Cardiac muscle cell (in vitro differentiated cells and primary cell): ENCODE data around the genes CLIC3, TMEM210 and CYSRT1.

GRCh38 chr9:136940951-136941772 lies 3.4 kb downstream of the FBXW5 start:
- RAMPAGE, long total RNA: no peak
- RRBS: no CpG with 5 or more reads among the region's 65 CpGs

- RAMPAGE, long total RNA: no peak
- RRBS: no CpG with 5 or more reads among the region's 25 CpGs
Observed at GRCh38 chr9:136943136-136943747, 1.3 kb downstream of the FBXW5 start.

- RAMPAGE, long total RNA: no peak
- RRBS: 70% methylated on average over 2 of the region's 16 CpGs
Observed at GRCh38 chr9:136947866-136948422, 2.9 kb downstream of the C8G start.

DNA sequence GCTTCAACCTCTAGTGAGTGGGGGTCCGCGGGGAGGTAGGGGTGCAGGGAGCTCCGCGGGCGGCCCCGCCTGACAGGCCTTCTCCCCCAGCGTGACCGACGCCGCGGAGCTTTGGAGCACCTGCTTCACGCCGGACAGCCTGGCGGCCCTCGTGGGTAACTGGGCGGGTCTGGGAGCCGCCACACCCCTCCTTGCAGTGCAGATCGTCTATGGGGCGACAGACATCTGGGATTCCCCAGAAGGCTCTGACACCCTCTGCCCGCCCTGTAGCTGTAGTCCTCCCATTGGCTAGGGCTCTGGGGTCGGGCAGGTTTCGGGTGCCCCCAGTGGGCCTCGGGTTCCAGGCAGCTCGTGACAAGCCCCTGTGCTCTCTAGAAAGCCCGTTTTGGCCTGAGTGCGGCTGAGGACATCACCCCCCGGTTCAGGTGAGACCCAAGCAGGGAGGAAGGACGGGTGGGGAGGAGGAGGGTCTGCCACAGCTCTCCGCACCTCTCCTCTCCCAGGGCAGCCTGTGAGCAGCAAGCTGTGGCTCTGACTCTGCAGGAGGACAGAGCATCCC lies 407 bp downstream of the PAXX start:
- RAMPAGE, long total RNA: no peak
- RRBS: no CpG with 5 or more reads among the region's 29 CpGs

DNA sequence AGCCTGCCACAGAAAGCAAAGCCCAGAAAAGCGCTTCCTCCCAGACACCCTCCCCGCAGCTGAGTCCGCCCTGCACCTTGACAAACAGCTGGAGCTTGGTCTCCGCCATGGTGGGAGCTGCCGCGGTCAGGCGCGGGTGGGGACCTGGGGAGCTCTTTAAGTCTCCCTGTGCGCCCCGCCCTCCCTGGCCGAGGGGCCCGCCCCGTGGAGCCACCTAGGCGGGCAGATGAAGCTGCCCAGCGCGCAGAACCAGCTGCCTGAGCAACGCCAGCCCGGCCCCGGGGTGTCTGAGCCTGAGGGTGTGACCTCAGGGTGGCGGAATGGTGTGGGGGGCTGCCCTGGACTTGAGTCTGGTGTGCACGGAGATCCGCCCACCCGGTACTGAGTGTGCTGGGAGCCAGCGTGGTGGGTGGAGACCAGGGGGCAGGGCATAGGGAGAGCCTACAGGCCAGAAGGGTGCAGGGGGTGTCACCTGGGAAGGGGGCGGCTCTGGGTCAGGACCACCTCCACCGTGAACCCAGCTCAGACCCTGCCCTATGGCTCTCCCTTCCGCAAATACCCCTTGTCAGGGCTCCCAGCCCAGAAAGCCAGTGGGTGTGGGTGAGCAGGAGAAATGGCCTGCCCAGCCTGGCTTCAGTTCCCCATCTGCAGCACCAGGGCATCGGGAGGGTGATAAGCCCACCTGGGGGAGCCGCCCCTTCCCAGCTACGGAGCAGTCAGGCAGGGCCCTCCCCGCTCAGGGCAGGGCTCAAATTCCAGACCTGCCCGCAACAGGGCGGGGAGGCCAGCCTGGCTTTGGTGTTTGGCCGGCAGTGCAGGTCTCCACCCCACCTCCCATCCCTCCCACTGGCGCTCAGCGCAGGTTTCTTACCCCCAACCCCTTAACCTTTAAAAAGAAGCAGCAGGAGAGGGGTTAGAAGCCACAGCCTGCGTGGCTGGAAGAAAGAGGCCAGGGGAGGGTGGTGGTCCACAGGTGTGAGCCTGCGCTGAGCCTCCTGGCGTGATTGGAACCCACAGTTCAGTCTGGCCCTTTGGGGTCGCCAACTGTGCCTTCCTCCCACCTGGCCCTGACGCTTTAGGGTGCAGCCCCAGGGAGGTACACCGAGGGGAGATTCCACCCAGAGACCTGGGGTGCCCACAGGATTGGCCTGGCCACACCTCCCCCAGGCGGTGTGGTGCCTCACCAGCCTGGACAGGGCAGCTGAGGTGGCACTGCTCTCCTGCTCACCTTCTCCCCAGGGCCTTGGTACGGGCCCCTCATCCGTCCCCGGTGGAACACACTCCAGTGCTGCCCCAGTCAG lies at the start of gene CLIC3:
CLIC3 (minus strand) TSS at position 134 of the 1,301 bp plus-strand sequence.
- RAMPAGE, long total RNA: no peak
- RRBS: 10% methylated on average over 4 of the region's 46 CpGs

DNA sequence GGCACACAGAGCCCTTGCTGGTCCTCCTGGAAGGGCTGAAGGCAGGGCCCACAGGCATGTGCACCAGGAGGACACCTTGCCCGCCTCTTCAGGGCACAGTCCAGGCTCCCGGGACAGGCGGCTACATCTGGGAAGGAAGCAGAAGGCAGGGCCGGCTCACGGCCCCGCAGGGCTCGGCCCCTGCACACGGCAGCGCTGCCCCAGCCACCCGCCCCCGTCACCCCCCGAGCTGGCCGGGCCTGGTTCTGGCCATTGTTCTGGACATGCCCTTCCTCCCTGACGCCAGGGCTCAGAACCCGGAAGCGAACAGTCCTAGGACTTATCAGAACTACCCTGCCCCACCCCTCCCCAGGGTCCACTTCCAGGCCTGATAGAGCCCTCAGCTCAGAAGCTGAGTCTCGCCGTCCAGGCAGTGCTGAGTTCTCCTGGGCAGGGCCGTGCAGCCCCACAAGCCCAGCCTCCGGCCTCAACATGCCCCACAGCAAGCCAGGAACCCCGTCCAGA lies 3.0 kb downstream of the NPDC1 start:
- RAMPAGE, long total RNA: no peak
- RRBS: 65% methylated on average over 7 of the region's 21 CpGs

- RAMPAGE, long total RNA: no peak
- RRBS: no CpG with 5 or more reads among the region's 31 CpGs
Observed at GRCh38 chr9:137095624-137096519, 9.1 kb downstream of the MAN1B1 start.

GRCh38 chr9:137106522-137107101 lies 7.9 kb downstream of the DPP7 start:
- RAMPAGE, long total RNA: no peak
- RRBS: 100% methylated on average over 2 of the region's 24 CpGs

- RAMPAGE, long total RNA: no peak
- RRBS: no CpG with 5 or more reads among the region's 18 CpGs
Observed at GRCh38 chr9:137115682-137116408, 1.3 kb upstream of the DPP7 start.

GRCh38 chr9:137171917-137172285 lies at the start of gene TMEM210:
TMEM210 (minus strand) TSS chr9:137172056.
- RAMPAGE, long total RNA: no peak
- RRBS: no CpG with 5 or more reads among the region's 6 CpGs

DNA sequence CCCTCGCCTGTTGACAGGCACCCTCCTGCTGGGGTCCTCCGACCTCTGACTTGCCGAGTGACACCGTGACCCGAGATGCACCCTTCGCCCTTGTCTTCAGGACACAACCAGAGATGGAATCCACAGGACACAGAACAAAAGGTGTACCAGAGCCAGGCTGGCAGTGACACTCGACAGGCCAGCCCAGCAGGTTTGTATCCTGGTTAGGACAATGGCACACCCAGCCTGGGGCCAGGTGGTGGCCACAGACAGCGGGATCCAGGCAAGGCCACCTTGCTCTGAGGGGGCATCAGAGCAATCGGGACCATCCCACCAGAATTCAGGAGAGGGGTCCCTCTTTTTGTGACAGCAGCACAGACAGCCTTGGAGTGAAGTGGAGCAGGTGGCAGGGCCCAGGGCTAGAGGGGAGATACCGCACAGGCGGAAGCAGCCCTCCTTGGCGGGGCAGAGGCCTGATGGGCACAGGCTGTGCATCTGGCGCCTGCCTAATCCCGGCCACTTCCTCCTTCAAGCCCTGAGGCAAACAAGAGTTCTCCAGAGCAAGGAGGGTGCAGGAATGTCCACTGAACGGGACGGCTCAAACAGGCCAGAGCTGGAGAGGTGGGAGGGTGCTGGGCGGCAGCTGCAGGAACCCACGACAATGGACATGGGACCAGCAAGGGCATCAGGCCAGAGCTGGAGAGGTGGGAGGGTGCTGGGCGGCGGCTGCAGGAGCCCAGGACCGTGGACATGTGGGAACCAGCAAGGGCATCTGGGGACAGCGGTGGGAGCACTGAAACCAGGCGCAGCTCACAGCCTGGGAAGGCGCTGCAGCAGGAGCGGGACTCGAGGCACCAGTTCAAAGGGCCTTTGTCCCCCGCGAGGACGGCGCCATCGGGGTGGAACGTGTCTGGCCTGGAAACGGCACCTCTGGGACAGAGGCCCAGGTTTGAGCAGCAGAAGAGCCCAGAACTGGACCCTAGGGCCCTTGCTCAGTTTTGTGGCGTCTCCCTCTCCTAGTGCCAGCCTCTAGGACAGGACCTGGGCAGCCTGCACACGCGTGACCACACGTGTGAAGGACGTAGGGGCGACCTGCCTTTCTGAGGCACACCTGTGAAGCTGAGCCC lies 1.6 kb upstream of the TMEM210 start:
- RAMPAGE, long total RNA: no peak
- RRBS: no CpG with 5 or more reads among the region's 39 CpGs

DNA sequence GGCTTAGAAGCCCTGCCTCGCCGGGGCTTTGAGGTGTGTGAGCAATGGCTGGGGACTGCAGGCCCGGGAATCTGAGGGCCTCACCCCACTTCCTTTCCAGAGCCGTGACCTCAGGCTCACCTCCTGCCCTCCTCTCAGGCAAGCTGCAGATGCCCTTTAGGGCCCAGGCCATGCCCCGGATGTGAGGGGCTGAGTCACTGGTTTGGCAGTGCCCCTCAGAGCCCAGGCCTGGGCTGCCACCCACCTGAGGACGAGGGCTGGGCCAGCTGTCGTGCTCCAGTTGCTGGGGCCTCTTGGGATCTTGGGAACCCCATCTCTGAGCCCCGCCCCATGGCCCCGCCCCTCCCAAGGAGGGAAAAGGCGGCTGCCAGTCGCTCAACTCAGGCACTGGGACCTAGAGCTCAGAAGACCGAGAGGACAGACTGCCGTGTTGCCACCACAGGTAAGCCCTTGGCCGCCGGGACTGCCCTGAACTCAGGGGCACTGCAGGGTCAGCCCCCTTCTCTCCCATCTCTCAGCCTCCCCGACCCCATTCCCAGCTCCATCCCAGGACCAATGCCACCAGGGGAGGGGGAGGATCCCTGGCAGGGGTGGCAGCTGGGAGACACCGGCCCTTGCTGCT lies at the start of gene CYSRT1:
CYSRT1 (plus strand) TSS at position 383 of the 622 bp plus-strand sequence.
- RAMPAGE, long total RNA: no peak
- RRBS: 48% methylated on average over 4 of the region's 17 CpGs

DNA sequence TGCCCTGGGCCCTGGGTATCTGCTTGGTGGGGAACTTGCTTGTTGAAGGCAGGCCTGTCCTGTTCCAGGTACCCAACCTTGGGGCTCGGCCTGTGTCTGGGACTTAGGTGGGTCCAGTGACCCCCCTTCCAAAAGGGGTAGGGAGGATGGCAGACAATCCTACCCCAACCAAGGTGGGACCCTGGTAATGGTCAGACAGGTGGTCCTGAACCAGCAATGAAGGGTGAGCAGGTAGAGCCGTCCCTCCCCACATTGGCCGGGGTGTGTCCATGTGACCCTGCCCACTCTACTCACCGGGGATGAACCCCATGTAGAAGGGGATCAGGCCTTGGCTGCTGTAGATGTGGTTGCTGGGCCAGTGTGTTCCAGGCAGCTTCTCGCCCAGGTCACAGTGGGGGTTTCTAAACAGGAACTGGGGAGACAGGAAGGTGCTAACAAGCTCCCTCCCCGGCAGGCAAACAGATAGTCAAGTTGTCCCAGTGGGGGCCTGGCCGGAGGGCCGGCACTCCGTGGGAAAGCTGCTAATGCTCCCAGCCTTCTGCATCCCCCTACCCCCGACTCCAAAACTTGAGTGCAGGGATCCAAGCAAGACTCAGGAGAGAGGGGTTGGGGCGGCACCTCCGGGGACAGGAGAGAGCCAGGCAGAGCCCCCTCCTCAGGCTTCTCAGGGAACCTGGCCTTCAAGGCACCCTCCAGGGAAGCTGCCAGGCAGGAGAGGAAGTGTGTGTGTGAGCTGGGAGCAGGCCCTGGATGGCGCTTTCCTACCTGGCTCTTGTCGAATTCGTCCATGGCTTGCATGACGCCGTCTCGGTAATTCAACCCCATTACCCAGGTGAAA lies 3.0 kb downstream of the TUBB4B start:
- RAMPAGE, long total RNA: no peak
- RRBS: 35% methylated on average over 2 of the region's 18 CpGs

DNA sequence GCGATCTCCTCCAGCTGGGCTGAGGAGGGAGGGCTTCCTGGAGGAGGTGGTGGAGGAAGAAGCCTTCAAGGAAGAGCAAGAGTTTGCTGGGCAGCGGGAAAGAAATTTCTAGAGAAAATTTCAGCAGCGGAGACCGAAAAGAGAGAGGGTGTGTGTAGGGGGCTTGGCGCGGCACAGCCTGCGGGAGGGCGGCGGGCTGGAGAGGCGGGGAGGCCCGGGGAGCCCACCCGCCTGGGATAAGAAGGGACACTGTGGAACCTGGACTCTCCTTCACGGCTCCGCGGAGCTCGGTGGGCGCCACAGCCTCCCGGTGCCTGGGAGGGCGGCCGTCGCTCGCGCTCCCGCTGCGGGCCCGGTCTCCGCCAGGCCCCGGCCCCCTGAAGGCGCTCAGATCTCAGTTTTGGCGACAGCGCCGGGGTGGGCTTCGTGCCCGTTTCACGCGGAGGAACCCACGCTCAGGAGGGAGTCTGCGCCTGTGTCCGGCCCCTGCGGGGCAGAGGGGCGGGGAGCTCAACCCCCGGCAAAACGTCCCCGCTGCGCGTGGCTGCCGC lies 571 bp upstream of the NELFB start:
- RAMPAGE, long total RNA: no peak
- RRBS: 2% methylated on average over 33 of the region's 47 CpGs

GRCh38 chr9:137407576-137407923 lies 15.4 kb downstream of the EXD3 start:
- RAMPAGE, long total RNA: no peak
- RRBS: 19% methylated on average over 6 of the region's 19 CpGs

GRCh38 chr9:137422327-137423062 lies 467 bp downstream of the EXD3 start:
- RAMPAGE, long total RNA: no peak
- RRBS: 3% methylated on average over 31 of the region's 62 CpGs

GRCh38 chr9:137517478-137517980 lies 32.7 kb downstream of the PNPLA7 start:
- RAMPAGE, long total RNA: no peak
- RRBS: no CpG with 5 or more reads among the region's 4 CpGs

DNA sequence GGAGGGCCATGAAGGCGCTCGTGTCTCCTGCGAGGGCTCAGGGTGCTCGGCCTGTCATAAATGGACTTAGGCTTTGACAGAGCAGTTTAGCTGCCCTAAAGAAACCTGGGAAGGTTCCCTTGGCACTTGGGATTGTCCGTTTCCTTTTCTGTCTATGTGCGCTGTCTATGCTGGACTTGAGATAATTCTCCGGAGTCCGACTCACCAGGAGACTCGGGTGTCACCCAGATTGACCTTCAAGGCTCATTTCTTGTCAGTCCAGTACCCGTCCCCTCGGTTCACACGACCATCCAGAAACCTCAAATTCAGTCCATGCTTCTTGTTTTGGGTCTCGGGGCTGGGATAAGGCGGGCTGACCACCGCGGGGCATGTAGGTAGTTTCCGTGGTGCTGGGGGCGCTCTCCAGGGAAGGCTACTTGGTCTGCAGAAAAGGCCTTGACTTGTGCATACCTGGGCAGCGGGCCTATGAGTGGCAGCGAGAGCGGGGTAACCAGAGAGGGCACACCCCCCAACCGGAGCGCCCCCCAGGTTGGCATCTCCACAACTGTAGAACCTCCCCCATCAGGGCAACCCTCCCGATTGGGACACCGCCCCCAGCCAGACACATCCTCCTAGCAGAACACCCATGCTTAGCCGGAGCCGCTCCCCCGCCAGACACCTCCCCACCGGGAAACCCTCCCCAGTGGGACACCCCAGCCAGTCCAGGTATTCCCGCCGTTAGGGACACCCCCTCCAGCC lies 907 bp upstream of the EHMT1 start:
- RAMPAGE, long total RNA: no peak
- RRBS: 1% methylated on average over 6 of the region's 31 CpGs

DNA sequence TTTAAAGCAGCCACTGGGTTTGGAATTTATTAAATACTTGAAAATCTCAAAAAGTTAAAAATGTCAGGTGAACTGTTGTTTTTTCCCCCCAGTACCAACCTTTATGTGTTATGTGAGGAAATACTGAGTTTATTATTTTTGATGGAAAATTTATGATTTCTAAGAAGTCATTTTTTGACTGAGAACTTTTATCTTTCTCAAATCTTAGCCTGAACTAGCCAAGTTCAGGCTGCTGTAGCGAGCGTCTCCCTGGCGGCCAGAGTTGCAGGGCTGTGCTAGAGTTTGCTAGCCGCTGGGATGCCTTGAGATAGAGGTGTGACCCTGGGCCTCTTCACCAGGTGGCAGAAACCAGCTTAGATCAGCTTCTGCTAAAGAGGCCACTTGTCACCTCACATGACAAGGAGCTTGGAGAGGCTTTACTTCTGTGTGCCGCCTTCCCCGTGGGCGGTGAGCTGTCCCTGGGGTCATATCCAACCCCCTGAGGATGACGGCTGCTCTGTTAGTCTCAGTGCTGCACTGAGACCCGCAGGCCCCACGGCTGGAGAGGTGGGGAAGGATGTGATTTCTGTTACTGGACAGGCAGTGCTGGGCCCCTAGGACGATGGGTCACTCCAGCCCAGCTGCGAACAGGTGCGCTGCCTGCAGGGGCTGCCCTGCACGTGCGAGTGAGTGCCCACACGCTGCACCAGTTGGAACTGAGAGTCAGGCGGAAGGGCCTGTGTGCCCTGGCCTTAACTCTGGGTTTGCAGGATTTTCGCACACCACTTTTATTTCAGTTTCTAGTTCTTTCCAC lies 63.7 kb downstream of the EHMT1 start:
- RAMPAGE, long total RNA: no peak
- RRBS: no CpG with 5 or more reads among the region's 18 CpGs

DNA sequence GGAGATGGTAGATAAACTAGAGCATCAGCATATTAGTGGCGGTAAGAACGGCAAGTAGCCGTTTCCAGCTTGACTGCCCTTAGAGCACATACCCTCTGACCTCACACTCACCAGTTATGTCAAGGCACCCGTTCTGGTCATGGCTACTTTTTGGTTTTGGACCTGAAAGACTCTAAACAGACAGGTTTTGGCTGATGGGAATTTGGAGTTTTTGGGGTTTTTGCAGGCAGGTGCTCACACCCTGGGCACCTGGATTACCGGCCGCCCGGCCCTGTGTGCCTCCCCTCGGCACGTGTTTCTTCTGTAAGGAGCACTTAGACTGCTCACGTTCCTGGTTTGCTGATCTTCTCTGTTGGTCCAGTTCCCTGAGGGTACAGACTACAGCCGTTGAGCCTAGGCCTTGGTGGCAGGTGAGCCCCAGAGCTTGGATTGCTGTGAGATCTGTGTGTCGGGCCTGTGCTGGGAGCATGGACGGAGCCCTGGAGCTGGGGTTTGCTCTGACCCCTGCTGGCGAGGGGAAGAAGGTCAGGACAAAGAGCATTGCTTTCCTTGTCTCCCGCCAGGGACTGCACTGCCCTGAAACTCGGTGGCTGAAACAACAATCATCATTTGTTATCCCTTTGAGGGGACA lies 76.2 kb downstream of the EHMT1 start:
- RAMPAGE, long total RNA: no peak
- RRBS: no CpG with 5 or more reads among the region's 16 CpGs